Prostate gland (tissue), 2 donors: ENCODE measurements around a stretch of chr10.

DNA sequence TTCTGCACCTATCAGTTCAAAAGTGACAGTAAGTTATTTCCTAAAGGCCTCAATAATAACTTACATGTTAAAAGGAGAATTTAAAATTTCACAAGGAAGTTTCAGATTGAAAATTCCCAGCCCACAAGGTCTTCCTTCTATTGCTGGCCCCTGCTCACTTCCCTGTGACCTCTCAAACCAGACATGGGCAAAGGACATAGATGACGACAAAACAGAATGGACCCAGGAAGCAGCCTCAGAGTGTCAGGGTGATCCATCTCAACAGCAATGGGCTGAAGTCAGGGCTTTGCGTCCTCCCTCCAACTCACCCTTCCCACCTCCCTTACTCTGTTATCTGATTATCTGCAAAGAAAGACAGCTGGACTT is 116.0 kb downstream of the PIP4K2A start:
- PRO-cap, result no peak
- RAMPAGE, long total RNA, 2 experiments, result no peak in any of the 2 experiments

DNA sequence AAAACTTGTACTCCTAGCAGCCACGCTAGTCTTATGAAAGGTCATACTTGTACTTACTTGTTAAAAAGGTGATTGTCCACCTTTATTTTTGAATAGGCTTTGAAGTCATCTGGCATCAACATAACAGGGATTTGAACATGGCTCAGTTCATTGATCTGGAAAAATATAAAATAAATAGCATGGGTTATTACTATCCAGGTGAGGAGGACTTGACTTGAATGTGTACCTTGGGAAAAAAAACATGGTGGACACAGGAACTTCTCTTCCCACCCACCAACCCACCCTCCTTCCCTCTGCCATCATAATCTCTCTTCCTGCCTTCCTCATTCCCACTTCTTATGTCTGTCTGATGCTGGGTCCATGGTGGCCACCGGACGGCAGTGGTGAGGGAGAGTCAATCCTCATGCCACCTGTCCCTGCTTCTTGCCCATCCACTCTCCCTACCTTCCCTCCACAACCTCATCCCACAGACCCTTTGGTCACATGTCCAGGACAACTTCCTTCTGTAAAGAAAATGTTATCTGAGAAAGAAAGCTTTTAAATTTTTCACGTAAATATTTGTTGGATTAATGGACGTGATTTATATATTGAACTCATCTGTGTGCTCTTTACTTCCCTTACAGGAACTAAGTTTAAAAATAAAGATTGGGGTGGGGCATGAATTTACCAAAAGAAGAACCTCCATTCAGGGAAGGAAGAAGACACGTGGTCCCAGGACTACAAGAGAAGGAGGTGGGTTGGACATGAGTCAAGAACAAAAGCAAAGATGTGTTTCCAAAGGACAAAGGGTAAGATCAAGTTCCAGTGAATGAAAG is 104.6 kb downstream of the PIP4K2A start:
- PRO-cap, result no peak
- RAMPAGE, long total RNA, 2 experiments, result no peak in any of the 2 experiments

DNA sequence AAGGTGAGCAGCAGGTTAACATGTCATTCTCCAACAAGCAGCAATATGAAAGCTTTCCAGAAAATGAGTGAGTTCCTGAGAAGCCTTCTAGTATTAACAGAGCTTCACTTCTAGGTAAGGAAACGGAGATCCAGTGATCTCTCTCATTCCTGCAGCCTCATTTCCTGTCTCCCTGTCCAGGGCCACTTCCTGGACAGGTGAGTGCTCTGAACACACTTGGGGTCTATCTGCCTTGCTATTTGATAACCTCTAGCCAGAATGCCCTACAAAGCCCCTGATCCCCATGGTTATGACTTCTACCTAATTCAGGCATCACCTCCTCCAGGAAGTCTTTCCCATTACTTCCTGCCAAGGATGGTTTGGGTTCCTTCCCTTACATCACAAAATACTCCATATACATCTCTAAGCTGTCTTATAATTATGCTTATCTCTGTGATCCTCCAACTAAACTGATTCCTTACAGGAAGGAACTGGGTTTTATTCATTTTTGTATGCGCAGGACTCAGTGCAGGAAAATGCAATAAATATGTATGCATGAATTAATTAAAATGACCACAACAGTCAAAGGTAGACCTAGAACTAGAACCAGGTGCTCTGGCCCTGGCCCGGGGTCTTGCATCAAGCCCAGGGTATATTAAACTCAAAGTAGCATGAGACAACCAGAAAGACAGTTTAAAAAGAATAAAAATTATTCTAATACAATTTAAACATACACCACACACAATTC is 41.4 kb downstream of the PIP4K2A start:
- PRO-cap, result no peak
- RAMPAGE, long total RNA, 2 experiments, result no peak in any of the 2 experiments

GRCh38 chr10:22708196-22709468 is 5.7 kb downstream of the PIP4K2A start:
- PRO-cap, result no peak
- RAMPAGE, long total RNA, 2 experiments, result no peak in any of the 2 experiments

DNA sequence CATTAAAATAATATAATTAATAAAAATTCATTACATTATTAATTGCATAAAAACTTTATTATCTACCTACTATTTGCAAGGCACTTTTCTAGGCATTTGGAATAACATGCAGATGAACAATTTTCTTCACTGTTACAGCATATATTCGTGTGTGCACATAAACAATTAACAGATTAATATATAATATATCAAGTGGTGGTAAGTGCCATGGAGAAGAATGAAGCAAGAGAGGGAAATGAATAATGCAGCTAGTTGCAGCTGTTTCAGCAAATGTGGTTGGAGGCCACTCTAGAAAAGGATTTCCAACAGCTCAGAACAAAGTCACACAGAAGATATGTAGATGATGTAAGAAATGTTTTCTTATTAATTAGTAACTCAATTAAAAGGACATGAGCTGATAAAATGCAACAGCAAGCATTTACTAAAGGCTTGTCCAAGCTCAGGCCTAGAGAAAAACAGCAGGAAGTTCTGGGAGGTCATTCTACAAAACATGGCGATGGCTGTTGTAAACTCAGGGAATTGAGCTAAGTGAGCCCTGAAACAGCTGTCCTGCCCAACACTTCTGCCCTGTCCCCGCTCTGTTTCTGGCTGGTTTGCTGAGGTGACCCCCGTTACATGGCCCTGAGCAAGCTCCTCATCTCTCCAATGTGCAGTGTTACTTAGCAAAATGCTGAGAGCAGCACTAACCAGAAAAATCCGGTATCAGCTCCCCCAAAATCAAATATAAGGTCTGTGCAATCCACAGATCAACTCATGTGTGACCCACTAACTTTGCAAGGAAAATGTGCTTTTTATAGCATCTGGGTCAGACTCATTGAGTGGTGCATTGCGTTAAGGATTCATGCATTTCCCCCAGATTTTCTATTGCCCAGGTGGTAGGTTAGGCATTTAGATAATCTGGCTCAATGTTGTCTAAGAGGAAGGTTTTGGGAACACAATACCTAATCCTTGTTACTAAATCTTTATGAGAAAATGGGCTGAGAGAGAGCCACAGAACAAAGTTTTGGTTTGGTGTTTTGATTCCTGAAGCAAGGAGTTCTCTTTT is 23.5 kb upstream of the C10orf67 start:
- PRO-cap, result no peak
- RAMPAGE, long total RNA, 2 experiments, result no peak in any of the 2 experiments

- PRO-cap, result no peak
- RAMPAGE, long total RNA, 2 experiments, result no peak in any of the 2 experiments
These were observed 7.9 kb downstream of the OTUD1 start for GRCh38 chr10:23446624-23447354.

DNA sequence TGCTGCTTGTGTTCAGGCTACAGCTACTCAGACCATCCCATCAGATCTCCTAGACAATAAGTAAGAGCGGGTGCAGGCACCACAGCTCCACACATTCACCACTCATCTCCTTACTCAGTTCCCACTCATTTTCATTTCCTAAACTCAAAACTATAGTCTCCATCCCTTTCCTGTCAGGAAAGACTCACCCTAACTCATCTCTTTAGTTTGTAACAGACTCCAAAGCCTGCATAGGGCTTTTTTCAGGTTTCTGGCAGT is 383.0 kb downstream of the OTUD1 start:
- PRO-cap, result no peak
- RAMPAGE, long total RNA, 2 experiments, result no peak in any of the 2 experiments

DNA sequence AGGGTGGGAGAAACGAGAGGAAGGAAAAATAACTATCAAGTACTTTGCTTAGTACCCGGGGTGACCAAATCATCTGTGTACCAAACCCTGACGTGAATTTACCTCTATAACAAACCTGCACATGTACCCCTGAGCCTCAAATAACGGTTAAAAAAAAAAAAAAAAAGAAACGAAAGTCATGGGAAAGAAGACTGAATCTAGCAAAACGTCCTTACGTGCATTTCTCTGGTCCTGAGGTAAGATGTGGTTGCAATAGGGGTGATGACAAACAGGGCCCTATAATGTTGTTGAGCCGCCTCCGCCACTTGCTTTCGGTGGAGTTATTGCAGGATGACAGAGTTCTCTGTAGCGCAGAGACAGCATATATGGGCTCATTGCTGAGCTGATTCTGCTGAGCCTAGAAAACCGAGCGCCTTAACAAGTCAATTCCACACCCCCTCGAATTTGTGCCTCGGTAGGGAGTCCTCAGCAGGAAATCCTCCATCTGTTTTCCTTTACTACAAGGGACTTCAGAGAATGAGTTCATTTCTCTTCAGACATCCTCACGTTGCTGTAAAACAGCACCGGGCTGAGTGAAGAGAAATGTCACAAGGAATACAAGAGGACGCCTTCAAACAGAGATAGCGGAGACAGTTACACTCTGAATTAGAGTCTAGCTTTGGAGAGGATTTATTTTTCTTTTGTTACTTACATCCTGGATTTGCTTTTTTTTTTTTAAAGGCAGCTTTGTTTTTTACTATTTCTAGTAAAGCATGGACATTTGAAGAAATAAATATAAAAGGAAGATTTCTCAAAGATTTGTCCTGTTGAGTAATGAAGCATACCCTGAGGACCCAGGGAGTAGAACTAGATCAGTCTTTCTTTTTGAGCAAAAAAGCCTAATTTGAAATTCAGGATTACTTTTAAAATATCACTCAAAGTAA is 90.7 kb upstream of the KIAA1217 start:
- PRO-cap, result unidirectional peak, plus-strand start at position 308 of the sequence; unidirectional peak, plus-strand start at position 525 of the sequence
- RAMPAGE, long total RNA, 2 experiments, result no peak in any of the 2 experiments

- PRO-cap, result no peak
- RAMPAGE, long total RNA, 2 experiments, result start-site peak on the plus strand in 1 of 2 experiments, at chr10:24239180-24239210 at its widest, 97 reads per replicate
These were observed 30.0 kb downstream of the KIAA1217 start for GRCh38 chr10:24238486-24239699.

DNA sequence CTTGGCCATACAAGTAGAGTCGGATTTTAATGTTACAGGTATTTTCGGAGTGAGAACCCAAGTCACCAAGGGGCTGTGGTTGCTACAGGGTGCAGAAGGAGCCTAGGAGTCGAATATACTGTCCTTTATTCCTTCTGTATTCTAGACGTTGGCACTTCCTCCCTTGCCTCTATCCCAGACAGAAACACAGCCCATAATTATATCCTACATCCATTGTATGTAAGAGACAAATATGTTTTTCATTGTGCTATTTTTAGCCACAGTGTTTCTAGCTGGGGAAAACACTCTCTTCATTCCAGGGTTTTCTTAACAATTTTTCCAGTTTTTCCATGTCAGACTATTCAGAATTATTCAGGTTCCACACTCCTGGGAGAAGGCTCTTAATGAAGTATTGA is 32.6 kb downstream of the KIAA1217 start:
- PRO-cap, result no peak
- RAMPAGE, long total RNA, 2 experiments, result no peak in any of the 2 experiments

- PRO-cap, result no peak
- RAMPAGE, long total RNA, 2 experiments, result no peak in any of the 2 experiments
These were observed 207.3 kb downstream of the KIAA1217 start for GRCh38 chr10:24416222-24416644.

DNA sequence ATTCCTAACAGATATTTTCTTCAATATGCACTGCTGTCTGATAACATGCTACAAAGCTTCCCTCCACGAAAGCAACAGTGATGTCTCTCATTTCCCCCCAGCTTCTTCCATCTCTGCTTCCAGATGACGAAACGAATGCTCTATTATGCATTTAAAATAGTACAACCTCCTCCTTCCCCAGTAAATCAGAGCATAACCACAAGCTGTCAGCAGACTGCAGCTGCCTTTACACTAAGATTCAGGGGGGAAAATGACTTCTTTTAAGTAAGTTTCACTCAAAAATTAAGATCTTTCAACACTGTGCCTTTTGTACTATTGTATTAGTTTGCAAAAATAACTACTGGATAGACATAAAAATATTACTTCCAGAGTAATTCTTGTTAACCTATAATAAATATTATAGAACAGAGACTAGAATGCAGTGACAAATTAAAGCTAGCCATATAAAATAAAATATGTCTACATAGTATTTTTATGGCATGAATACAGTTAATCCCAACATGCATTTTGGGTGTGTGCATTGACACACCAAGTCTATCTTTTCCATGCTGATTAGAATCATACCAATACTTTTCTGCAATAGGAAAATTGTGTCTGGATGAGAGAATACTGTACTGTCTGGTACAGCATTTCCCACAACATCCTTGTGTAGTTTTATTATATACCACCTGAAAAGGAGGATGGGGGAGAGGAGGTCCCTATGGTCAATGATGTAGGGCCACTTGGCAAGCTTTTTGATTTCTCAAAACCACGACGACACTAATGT is 100.5 kb downstream of the ARHGAP21 start:
- PRO-cap, result no peak
- RAMPAGE, long total RNA, 2 experiments, result no peak in any of the 2 experiments

- PRO-cap, result no peak
- RAMPAGE, long total RNA, 2 experiments, result no peak in any of the 2 experiments
These were observed 71.7 kb downstream of the ARHGAP21 start for GRCh38 chr10:24652065-24652266.

DNA sequence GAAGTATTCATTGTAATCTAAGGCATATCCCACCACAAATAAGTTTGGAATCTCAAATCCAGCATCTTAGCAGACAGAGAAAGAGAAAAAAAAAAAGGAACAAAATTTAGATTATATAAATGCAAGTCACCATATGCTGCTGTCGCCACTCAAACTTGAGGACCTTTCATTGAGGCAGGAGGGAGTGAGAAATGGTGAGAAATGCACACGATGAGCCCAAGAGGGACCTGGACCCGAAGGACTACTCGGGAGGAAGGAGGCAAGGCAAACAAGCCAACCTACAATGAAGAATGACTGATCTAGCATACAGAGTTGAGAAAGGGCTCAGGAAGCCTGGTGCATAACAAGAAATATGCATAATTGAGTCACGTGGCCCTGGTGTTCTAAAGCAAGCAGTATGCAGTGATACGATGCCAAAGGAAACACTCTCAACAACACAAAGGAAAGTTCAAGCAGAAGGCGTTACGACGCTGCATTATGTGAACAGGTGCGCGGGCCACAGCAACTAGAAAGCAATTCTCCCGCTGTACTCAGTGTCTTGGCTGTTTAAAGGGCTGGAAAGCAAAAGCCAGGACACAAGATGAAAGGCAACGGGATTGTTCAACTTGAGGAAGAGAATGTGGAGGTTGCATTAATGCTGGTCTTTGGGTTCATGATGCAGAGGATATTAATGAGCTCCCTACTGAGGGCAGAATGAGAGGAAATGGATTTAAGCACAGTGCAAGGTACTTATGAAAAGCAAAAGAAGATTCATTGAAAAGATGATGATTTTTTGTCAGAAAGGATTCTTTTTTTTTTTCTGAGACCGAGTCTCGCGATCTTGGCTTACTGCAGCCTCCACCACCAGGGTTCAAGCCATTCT is 100.8 kb downstream of the PRTFDC1 start:
- PRO-cap, result no peak
- RAMPAGE, long total RNA, 2 experiments, result no peak in any of the 2 experiments

DNA sequence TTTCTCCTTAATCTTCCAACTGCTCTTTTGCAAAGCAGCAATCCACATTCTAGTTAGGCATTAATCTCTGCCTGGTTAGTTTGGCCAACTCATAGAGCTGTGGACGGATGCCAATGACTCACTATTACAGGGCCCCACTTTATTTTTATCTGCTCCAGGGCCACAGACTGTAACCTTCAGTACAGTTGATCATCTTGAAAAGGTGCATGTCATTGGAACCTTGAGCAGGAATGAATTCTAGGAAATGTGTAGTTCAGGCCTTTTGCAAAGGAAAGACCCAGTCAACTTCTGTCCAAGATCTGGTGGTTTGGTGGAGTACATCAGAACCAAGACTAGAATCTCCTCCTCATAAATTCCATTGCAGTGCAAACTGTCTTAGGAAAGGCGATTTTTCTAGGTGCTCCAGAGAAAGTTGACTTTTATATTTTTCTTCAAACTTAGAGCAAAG is 50.2 kb downstream of the PRTFDC1 start:
- PRO-cap, result no peak
- RAMPAGE, long total RNA, 2 experiments, result no peak in any of the 2 experiments

DNA sequence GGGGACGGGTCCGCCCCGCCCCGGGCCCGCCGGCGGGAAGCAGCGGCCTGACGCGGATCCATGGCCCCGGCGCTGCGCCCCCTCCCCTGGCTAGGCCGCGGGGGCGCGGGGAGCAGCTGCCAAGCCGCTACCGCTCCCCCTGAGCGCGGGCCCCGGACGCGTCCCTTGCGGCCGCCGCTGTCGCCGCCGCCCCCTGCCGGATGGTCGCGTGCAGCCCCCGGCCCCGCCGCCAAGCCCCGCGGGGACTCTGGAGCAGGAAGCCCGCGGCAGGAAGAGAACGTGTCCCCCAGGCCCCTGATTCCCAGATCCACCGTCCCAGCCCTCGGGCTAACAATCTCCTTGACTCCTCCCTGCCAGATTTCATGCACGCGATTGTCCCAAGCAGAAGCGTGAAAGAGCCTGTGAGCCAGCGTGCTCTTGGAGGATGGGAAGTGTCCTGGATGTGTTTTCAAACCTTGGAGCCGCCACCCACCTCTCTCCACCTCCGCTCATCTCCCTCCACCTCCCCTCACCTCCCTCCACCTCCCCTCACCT is 353 bp upstream of the PRTFDC1 start:
- PRO-cap, result unidirectional peak, minus-strand start at position 303 of the sequence
- RAMPAGE, long total RNA, 2 experiments, result no peak in any of the 2 experiments

GRCh38 chr10:25253076-25253427 is 78.3 kb downstream of the GPR158 start:
- PRO-cap, result no peak
- RAMPAGE, long total RNA, 2 experiments, result no peak in any of the 2 experiments

- PRO-cap, result no peak
- RAMPAGE, long total RNA, 2 experiments, result no peak in any of the 2 experiments
These were observed 110.0 kb downstream of the MYO3A start for GRCh38 chr10:26043951-26044485.

GRCh38 chr10:26249689-26250253 is 33.2 kb downstream of the GAD2 start:
- PRO-cap, result no peak
- RAMPAGE, long total RNA, 2 experiments, result no peak in any of the 2 experiments

DNA sequence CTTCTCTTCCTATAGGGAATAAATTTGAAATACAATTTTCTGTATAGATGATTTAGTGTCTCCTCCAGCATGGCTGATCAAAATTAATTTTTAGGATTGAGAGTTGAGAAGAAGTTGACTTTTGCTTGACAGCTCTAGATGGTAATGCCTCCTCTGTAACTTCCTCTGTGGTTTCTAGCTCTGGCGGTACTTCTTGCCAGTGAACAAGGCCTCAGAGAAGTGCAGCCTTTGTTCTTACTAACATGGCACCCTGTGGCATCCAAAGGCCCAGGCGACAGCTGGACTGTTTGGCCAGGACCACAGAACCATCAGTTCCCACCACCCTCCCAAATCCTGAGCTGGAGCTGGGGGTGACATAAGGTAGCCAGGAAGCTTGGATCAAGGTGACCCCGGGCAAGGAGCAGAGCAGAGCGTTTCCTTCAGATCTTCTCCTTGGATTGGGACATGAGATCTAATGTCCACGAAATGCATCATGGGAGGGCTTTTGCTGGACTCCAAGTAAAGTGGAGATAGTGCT is 41.6 kb downstream of the APBB1IP start:
- PRO-cap, result no peak
- RAMPAGE, long total RNA, 2 experiments, result no peak in any of the 2 experiments